ENCODE measurements around a stretch of chr18.

- PRO-cap = no peak
These were observed 436.3 kb upstream of the RAB12 start for GRCh38 chr18:8172803-8173556.

DNA sequence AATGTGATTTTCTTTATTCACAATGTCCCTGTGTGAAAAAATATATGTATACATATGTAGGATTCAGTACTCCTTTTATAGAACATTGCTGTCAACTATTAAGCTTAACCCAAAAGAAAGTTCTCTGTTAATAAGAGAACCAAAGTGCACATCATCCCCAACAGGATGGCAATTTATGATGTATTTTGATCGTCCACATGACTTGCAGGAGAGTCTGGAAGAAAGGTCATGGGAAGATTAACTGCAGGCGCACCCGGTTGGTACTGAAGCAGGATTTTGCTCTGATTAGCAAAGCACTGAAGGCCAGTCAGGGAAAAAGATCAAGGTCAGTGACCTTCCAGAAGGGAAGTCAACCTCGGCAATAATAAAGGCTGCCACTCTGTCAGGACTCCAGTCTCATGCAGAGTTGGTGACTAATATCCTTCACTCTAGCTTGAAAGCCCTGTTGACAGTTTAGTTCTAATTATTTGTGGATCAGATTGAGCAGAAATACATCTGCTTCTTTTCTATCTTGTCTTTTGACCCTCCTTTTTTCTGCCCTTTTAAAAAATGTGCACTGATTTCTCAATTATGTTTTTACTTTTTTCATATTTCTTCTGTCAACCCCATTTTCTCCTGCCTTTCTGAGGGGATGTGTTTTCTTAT lies 432.7 kb upstream of the RAB12 start:
- PRO-cap = no peak

DNA sequence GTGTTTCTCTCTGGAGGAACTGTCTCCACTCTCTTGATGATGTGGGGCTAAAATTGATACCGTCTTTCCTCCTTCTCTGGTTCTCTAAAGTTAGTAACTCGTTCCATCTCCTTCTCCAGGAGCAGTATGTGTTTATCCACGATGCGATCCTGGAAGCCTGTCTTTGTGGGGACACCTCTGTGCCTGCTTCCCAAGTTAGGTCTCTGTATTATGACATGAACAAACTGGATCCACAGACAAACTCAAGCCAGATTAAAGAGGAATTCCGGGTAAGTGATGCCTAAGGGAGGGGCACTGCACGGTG lies 231.1 kb upstream of the RAB12 start:
- PRO-cap = no peak

DNA sequence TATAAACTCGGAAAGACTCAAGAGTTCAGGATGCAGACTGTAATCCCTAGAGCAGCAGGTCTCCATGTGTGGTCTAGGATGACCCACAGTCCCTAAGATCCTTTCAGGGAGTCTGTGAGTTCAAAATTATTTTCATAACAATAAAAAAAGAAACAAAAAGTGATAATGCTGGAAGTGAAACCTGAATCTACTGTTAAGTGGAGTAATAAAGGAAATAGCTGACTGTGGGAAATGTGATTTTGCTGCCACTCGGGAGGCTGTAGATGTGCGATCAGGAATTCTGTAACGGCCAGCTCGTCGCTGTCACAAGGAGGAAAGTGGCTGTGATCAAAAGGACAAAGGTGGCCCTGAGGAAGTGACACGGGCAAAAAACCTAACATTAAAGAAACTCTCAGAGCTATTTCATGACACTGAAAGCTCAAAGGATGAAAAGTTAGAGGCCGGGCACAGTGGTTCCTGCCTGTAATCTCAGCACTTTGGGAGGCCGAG lies 5.1 kb upstream of the RAB12 start:
- PRO-cap = no peak

GRCh38 chr18:8625553-8626082 lies 16.4 kb downstream of the RAB12 start:
- PRO-cap = no peak

GRCh38 chr18:8707756-8708073 lies 2.4 kb downstream of the MTCL1 start:
- PRO-cap = no peak

DNA sequence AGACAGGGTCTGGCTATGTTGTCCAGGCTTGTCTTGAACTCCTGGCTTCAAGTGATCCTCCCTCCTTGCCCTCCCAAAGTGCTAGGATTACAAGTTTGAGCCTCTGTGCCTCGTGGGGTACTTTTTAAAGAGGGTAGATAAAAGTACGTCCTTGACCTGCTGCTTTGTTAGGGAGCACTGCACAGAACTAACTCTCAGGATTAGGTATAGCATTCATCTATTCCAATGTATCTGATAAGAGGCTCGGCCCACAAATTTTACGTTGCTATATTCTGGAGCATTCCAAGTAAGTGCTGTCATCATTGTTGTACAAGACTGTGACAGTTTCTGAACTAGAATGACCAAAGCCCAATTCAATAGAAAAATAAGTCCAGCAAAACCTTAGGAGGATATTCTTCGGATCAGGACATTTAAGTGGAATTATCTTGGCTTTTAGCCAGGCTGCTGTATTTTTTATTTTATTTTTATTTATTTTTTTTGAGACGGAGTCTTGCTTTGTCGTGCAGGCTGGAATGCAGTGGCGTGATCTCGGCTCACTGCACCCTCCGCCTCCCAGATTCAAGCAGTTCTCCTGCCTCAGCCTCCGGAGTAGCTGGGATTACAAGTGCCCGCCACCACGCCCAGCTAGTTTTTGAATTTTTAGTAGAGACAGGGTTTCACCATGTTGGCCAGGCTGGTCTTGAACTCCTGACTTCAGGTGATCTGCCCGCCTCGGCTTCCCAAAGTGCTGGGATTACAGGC lies 4.2 kb downstream of the MTCL1 start:
- PRO-cap = no peak

DNA sequence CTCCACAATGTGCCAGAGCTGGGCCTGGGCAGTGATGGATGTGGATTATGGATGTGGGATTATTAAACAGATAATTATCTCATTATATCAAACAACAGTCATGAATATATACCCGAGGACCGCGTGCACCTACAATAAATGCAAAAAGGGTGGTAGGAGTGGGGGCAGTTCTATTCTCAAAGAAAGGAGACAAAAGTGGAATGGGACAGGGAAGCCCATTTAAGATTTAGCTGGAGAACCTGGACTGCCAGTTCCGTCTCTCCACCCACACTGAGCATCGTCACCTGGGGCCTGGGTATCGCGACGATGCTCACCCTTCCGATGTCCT lies 41.3 kb downstream of the MTCL1 start:
- PRO-cap = no peak

DNA sequence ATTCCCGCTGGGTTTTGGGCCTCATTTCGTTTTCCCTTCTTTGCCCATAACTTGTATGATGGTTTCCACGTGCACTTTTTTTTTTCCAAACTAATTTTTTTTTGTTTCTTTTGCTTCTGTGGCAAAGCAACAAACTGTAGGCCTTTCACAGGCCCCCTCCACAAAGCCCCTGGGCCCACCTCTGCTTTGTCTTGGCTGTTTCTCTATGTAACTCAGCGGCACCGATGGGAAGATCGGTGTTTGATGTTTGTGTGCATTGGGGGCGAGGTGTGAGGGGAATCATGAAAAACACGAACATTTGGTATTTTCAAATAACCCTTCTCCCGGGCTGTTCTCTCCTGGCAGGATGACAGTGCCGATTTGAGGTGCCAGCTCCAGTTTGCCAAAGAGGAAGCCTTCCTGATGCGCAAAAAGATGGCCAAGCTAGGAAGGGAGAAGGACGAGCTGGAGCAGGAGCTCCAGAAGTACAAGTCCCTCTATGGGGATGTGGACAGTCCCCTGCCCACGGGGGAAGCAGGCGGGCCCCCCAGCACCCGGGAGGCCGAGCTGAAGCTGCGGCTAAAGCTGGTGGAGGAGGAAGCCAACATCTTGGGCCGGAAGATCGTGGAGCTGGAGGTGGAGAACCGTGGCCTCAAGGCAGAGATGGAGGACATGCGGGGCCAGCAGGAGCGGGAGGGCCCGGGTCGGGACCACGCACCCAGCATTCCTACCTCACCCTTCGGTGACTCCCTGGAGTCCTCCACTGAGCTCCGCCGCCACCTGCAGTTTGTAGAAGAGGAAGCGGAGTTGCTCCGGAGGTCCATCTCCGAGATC lies 78.0 kb downstream of the MTCL1 start:
- PRO-cap = no peak

GRCh38 chr18:8795819-8796531 lies 90.6 kb downstream of the MTCL1 start:
- PRO-cap = no peak

GRCh38 chr18:8890945-8891448 lies 185.6 kb downstream of the MTCL1 start:
- PRO-cap = bidirectional peak, plus-strand start at chr18:8891197, minus-strand start at chr18:8890999

GRCh38 chr18:8943843-8944272 lies 158.6 kb upstream of the NDUFV2 start:
- PRO-cap = no peak

GRCh38 chr18:9082761-9083234 lies 19.7 kb upstream of the NDUFV2 start:
- PRO-cap = no peak

- PRO-cap = no peak
These were observed 757 bp upstream of the NDUFV2 start for GRCh38 chr18:9101625-9102259.

GRCh38 chr18:9117165-9117741 lies 14.8 kb downstream of the NDUFV2 start:
- PRO-cap = no peak

GRCh38 chr18:9255109-9256225 lies 79.1 kb upstream of the TWSG1 start:
- PRO-cap = no peak

DNA sequence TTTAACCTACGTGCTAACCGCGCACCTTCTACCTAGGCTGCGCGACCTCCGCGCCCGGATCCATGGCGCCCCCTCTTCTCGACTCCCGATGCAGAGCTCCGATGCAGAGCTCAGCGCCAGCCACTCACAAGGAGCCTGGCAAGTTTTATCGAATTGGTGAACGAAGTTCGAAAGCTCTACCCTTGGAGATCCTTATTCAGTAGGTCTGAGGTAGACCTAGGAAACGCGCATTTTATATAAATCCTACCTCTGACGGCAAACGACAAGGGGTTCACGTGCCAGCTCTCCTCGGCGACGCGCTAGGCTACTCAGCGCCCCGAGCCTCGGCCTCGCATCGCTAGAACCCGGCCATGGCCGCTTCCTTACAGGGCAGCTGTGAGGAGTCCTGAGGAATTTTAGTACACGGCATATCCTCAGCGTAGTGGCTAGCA lies 668 bp upstream of the TWSG1 start:
- PRO-cap = no peak

GRCh38 chr18:9362811-9363349 lies 28.3 kb downstream of the TWSG1 start:
- PRO-cap = no peak

DNA sequence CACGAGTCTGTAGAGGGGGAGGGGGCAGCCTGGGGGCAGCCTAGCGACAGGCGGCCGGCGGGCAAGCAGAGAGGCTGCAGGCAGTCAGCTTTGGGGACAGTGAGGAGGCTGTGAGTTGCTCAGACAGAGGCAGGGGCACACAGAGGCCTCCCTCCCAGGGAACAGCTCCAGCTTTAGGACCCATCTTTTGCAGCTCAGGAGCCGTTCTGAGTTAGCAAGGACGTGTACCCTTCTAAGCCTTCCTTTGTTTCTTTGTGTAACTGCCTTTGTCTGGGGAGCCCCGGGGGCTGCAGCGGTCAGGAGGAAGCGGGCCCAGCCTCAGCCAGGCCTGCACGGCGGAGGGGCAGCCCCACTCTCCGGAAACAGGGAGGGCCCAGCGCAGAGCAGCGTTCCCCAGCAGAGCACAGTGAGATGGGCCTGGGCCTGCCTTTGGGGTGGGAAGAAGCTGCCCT lies 41.1 kb upstream of the RALBP1 start:
- PRO-cap = no peak

DNA sequence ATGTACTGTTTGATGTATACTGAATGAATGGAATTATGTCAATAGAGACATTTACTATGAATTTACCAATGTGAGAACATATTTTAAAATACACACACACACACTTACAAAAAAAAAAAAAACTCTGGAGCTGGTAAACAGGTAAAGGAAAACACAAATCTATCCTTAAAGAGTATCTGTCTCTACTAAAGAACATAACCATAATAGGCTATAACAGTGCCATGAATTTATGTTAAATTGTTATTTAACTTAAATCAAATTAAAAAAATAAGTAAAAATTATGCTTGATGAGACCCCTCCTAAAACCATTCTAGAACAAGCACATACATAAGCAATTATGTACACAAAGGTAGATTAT lies 21.8 kb downstream of the PPP4R1 start:
- PRO-cap = no peak